ENCODE results near the gene FBXO11.

- PRO-cap, 7 experiments = peak in 7 of 7 experiments; most common plus-strand start chr2:46915064 (in 2); most common minus-strand start chr2:46915475 (in 5)
- RAMPAGE, long total RNA, 2 experiments = no peak in any of the 2 experiments
Measured at GRCh38 chr2:46914707-46915616, 644 bp downstream of the MCFD2 start.

- PRO-cap, 7 experiments = peak in 1 of 7 experiments; most common plus-strand start chr2:47005205 (in 1)
- RAMPAGE, long total RNA, 2 experiments = no peak in any of the 2 experiments
Measured at GRCh38 chr2:47005023-47006224, 64.4 kb downstream of the TTC7A start.

DNA sequence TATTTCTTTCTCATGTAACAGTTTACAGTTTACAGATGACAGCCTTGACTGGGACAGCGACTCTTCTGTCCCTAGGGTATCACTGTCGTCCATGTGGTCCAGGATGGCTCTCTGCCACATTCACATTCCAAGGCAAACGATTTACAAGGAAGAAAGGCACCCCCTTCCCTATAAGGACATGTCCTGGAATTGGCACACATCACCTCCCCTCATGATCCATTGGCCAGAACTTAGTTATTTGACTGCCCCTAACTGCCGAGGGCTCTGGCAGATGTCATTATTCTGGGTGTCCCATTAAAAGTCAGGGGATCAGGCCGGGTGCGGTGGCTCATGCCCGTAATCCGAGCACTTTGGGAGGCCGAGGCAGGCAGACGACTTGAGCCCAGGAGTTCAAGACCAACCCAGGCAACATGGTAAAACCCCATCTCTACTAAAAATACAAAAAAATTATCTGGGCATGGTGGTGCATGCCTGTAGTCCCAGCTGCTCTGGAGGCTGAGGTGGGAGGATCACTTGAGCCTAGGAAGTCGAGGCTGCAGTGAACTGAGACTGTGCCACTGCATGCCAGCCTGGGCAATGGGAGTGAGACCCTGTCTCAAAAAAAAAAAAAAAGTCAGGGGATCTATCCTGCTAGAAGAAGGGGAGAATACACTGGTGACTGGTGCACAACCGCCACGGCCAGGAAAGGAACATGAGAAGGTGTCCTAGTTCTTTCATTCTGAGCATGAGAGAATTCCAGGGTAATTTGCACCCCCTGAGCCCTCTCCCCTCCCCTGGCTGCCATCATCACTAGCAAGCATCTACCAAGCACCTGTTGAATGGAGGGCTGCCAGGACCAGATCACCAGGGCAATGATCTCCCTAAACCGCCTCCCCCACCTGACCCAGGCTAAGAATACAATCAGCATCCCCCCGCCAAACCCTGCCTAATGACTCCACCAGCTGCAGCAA is 100.6 kb downstream of the STPG4 start:
- PRO-cap, 7 experiments = peak in 1 of 7 experiments; most common plus-strand start position 297 of the sequence (in 1)
- RAMPAGE, long total RNA, 2 experiments = no peak in any of the 2 experiments

DNA sequence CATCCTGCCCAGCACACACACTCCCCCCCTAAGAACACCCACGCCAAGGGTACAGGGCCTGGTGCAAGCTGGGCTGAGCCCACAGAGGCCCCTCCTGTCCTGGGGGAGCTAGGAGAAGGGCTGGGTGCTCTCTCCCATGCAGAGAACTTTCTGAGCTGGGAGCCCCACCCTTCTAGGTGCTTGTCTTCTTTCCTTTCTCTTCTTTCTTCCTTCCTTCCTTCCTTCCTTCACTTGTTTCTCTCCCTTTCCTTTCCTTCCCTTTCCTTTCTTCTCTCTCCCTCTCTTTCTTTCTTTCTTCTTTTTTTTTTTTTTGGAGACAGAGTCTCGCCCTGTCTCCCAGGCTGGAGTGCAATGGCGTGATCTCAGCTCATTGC is 74.9 kb downstream of the STPG4 start:
- PRO-cap, 7 experiments = no peak in any of the 7 experiments
- RAMPAGE, long total RNA, 2 experiments = no peak in any of the 2 experiments

GRCh38 chr2:47159724-47161064 is 5.1 kb upstream of the STPG4 start:
- PRO-cap, 7 experiments = no peak in any of the 7 experiments
- RAMPAGE, long total RNA, 2 experiments = no peak in any of the 2 experiments

DNA sequence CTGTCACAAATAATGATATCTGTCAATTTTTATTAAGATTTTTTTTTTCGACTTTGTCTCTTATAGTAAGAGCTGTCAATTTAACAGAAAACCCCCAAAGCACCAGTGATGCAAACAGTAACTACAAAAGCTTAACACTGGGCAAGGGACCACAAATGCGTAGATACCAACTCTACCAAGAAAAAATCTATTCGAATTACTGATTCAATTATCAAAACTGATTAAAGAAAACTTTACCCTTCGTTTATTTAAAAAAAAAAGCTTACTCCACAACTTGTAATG is 1.9 kb downstream of the CALM2 start:
- PRO-cap, 7 experiments = no peak in any of the 7 experiments
- RAMPAGE, long total RNA, 2 experiments = no peak in any of the 2 experiments

DNA sequence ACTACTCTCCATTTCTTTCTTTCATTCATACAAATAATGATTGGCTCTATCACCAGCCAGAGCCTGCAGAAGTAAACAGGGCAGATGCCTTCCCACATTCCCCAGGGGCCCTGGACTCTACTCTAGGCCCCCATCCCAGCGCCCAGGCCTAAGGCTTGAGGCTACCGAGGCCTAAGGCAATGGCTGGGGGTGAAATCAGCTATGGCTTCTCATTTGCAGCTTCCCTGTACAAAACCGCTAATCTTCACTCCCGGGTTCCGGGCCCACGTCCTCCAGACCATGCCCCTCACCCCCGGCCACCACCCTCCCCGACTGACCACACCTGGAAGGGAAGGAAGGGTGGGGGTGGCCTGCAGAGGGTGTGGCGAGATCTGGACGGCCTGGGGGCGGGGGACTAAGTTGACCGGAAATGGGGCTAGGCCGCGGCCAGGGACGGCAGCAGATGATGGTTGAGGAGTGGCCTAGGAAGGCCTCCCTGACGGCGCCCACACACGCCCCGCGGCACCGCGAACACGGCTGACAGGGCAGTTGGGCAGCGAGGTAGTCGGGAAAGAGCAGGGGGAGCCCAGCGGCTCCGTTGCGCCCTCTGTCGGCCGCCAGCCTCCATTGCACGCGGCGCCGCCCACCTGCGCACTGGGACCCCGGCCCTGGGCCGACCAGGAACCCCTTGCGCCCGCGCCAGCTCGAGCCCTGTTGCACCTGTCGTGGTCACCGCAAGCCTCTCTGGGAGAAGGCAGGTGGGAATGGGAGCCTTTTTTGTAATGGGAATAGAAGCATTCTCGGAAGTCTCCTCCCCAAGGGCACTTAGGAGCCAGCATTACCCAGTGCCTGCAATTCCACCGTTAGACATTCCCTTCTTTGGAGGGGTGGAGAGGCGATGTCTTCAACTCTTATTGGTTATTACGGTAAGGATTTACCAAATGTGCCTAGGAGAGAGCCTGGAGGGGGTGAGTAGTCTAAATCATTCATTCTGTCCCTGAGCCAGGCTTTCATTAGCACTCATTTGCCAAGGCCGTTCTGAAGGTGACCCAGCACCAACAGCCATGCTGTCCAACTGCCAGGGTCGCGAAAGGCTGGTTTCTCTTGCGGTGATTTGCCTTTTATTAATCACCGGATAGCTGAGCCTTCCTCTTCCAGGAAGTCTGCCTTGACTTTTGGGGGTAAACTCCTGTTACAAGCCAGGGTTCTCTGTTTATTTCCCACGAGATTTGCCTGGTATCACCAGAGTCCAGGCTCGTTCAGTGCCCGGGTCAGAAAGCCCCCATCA is 96.1 kb upstream of the CALM2 start:
- PRO-cap, 7 experiments = peak in 5 of 7 experiments; most common plus-strand start position 408 of the sequence (in 1); most common minus-strand start position 514 of the sequence (in 5)
- RAMPAGE, long total RNA, 2 experiments = no peak in any of the 2 experiments

GRCh38 chr2:47313082-47313536 is 56.0 kb upstream of the EPCAM start:
- PRO-cap, 7 experiments = no peak in any of the 7 experiments
- RAMPAGE, long total RNA, 2 experiments = no peak in any of the 2 experiments

DNA sequence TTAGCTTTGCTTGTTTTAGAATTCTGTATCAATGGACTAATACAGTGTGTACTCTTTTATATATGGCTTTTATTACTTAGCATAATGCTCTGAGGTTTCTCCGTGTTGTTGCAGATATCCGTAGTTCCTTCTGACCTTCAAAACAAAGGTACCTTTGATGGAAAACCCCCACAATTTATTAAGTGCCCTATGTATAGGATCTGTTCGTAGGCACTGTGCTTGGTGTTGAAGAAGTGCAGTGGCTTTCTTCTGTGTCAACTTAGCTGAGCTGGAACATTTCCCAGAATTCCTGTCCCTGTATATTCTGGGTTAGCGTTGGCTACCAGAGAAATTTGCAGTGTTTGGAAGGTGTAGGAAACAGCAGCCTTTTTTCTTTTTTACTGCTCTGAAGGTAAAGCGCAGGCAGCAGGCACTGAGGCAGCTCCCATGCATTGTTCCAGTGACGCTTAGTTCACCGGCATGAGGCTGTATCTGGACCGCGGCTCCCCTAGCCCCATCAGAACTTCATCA is 22.4 kb upstream of the EPCAM start:
- PRO-cap, 7 experiments = no peak in any of the 7 experiments
- RAMPAGE, long total RNA, 2 experiments = no peak in any of the 2 experiments

- PRO-cap, 7 experiments = no peak in any of the 7 experiments
- RAMPAGE, long total RNA, 2 experiments = start-site peak on the plus strand in 1 of 2 experiments, at chr2:47373550-47373930 at its widest, 12 reads per replicate
Measured at GRCh38 chr2:47373366-47374211, 4.5 kb downstream of the EPCAM start.

DNA sequence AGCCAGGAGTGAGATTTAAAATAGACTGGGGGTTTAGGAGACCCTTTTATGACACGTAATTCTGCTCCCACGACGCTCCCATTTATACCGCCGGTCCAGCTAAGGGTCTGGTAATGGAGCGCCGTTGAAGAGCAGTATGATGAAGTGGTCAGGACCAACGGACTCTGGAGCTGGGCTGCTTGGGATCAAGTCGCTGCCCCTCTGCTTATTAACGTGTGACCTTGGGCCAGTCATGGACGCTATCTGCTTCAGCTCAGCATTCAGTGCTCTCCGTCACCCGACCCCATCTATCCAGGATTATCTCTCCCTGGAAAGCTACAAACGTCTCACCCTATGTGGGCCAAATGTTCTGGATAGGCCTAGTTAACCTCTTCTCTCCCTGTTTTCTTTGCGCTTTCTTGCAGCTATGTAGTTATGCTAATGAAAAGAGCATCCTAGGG is 833 bp downstream of the MSH2 start:
- PRO-cap, 7 experiments = no peak in any of the 7 experiments
- RAMPAGE, long total RNA, 2 experiments = no peak in any of the 2 experiments

GRCh38 chr2:47869707-47870812 is 36.2 kb downstream of the FBXO11 start:
- PRO-cap, 7 experiments = no peak in any of the 7 experiments
- RAMPAGE, long total RNA, 2 experiments = no peak in any of the 2 experiments

DNA sequence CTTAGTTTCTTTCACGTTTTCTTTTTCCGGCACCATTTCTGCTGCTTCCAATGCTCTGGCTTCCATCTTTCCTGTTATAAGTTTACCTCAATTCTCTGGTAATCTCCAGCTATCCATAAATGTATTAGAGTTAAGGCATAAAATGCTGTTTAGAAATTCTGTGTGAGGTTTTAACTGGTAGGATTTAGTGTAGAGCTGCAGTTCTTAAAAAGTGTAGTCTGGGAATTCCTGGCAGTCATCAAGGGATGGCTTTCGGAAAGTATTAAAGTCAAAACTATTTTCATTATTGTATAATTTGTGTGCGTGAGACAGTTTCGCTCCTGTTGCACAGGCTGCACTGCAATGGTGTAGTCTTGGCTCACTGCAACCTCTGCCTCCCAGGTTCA is 34.3 kb downstream of the FBXO11 start:
- PRO-cap, 7 experiments = no peak in any of the 7 experiments
- RAMPAGE, long total RNA, 2 experiments = no peak in any of the 2 experiments

DNA sequence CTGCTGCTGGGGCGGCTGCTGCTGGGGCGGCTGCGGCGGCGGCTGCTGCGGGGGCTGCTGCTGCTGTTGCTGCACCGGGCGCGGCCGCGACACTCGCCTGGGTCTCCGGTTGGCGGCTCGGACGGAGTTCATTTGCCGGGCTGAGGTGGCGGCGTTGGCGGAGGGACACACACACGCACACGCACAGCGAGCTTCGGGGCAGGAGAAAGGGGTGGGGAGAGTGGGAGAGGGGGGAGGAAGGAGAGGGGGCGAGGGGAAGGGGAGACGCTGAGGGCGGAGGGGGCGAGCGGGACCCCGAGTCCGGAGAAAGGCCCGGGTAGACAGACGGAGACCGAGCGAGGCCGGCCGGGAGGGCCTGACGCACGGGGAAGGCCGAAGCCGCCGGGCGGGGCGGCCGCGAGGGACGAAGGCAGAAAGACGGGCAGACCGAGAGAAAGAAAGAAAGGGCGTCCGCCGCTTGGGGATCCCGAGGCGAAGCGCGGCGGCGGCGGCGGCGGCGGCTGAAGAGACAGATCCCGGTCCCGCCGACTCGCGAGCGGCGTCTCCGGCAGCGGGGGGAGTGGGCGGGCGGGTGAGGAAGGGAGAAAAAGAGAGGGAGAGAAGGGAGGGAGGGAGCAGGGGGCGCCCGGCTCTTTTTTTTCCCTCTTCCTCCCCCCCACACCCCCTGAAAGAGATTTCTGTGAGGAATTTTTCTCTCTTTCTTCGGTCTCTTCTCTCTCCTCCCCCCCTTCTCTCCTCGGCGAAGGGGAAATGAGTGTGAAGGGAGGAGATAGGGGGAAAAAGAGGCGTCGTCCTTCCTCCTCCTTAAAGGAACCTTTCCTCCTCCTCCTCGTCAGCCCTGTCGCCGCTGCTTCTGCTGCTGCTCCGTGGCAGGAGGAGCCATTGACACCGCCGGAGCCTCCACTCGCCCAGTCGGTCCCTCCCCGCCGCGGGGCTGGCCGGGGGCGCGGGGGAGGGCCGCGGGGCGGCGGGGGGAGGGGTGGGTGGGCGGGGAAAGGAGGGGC is at the start of gene FBXO11:
TSS of gene FBXO11 (minus strand) at position 910 of the 1,004 bp plus-strand sequence.
- PRO-cap, 7 experiments = peak in 7 of 7 experiments; most common plus-strand start position 297 of the sequence (in 7); most common minus-strand start position 928 of the sequence (in 5)
- RAMPAGE, long total RNA, 2 experiments = no peak in any of the 2 experiments

DNA sequence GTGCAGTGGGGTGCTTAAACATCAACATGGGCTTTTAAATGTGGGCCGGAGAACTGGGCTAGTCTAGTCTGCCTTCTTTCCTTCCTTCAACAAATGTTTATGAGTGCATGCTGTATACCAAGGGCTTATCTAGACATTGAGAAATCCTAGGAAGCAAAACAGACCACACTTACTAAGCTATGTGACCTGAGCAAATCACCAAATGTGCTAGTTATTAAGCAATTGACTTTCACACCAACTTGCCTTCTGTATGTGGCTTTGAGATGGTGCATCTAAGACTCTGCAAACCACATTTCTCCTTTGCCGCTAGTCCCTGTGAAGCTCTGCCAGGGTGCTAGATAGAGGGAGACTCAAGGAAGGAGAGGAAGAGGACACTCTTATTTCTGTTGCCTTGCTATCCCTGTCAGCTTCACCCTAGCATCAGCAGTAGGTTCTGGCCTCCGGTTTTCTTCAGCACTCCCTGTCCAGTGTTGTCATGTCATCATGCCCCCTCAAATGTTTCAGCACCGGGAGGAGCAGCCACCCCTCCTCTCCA is 201.2 kb upstream of the FOXN2 start:
- PRO-cap, 7 experiments = peak in 1 of 7 experiments; most common minus-strand start position 101 of the sequence (in 1)
- RAMPAGE, long total RNA, 2 experiments = no peak in any of the 2 experiments

DNA sequence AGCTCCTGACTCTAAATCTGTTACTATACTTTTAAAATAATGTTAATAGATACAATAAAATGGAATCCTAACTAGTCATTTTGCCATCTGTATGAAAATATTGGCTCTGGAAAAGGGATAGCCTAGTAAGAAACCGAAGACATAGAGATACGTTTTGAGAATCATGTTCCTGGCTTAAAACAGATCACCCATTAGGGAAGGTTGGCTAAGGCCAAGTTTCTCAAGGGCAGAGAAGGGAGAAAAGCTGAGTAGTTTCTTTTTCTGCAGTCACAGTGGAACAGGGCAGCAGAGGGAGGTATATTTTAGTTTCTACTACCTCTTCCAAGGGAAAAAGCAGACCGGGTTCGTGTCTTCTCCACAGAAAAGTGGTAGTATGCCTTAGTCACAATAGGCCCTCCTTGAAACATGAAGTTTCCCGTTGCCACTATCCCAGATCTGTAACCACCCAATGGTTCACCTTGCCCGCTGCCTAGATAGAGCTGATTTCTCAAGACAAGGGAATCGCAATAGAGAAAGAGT is 100.4 kb upstream of the FOXN2 start:
- PRO-cap, 7 experiments = no peak in any of the 7 experiments
- RAMPAGE, long total RNA, 2 experiments = no peak in any of the 2 experiments

- PRO-cap, 7 experiments = no peak in any of the 7 experiments
- RAMPAGE, long total RNA, 2 experiments = no peak in any of the 2 experiments
Measured at GRCh38 chr2:48443792-48444734, 3.5 kb downstream of the PPP1R21 start.

- PRO-cap, 7 experiments = no peak in any of the 7 experiments
- RAMPAGE, long total RNA, 2 experiments = no peak in any of the 2 experiments
Measured at GRCh38 chr2:51028813-51029303, 3.1 kb downstream of the NRXN1 start.

DNA sequence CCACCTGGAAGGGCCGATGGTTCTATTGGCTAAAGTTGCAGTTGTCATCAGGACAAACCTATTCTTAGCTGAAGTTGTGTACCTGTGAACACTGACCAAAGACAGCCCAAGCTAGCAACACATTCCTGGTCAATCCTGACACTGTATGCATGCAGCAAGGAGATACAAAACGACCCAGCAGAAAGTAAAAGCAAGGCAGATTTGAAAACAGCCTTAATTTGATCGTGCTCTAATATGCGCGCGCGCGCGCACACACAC is 218.0 kb upstream of the CHAC2 start:
- PRO-cap, 7 experiments = no peak in any of the 7 experiments
- RAMPAGE, long total RNA, 2 experiments = no peak in any of the 2 experiments

GRCh38 chr2:53586671-53587778 is 180.6 kb upstream of the CHAC2 start:
- PRO-cap, 7 experiments = no peak in any of the 7 experiments
- RAMPAGE, long total RNA, 2 experiments = no peak in any of the 2 experiments

Data from ovary (tissue), 7 donors.